Measurements from ENCODE around the gene BBS10.

- PRO-cap: no peak
Observed at GRCh38 chr12:75720659-75721280, 209.4 kb upstream of the KRR1 start.

DNA sequence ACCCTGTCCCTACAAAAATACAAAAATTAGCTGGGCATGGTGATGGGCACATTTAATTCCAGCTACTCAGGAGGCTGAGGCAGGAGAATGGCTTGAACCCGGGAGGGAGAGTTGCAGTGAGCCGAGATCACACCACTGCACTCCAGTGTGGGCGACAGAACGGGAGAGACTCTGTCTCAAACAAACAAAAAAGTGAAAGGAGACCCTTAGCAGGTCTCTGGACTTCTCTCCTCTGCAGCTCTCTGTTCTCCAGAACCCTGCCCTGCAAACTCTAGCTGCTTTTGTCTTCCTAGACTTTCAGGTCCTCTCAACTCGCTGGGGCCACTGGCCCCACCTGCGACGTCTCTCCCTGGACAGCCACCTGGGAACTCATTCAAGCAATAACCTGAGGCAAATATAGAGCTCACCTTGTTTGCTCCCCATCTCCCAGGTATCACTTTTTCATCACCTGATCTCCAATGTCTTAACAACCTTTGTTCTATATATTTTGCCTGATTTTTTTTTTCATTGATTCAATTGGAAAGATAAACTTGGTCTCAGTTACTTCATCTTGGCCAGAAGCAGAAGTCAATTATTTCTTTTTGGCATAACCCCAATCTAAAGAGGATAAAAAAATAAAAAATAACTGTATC, 221.6 kb upstream of the KRR1 start:
- PRO-cap: no peak

DNA sequence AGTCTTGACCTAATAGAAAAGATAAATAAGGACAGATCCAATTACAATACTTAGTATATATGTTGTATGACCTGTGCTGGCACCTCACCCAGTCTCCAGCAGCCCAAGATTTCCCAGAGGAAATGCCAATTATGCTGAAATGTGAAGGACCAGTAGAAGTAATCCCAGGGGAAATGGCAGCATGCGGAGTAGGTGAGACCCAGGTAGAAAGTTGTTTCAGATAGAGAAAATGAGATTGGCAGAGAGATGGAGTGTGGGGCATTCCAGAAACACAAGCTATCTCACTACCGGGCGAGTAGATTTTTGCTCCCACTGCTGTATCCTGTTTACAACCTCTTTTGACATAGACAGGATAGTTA, 268.2 kb upstream of the KRR1 start:
- PRO-cap: no peak

DNA sequence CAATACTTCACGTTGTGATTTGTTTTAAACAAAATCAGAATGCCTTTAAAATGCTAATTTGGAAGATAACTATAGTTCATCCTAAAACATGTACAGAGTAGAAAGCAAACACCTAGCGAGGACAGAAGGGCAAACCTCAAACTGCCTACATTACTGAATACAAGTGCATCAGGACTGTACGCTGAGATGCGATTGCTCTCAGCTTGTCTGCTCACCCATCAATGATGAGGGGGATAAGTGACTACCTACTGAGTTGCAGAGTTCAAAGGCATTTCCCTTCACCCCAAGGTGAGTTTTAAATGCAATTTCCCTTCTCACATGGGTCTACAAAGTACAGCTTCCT, 105.8 kb downstream of the NAP1L1 start:
- PRO-cap: no peak

- PRO-cap: no peak
Observed at GRCh38 chr12:76020700-76021440, 63.6 kb downstream of the NAP1L1 start.

DNA sequence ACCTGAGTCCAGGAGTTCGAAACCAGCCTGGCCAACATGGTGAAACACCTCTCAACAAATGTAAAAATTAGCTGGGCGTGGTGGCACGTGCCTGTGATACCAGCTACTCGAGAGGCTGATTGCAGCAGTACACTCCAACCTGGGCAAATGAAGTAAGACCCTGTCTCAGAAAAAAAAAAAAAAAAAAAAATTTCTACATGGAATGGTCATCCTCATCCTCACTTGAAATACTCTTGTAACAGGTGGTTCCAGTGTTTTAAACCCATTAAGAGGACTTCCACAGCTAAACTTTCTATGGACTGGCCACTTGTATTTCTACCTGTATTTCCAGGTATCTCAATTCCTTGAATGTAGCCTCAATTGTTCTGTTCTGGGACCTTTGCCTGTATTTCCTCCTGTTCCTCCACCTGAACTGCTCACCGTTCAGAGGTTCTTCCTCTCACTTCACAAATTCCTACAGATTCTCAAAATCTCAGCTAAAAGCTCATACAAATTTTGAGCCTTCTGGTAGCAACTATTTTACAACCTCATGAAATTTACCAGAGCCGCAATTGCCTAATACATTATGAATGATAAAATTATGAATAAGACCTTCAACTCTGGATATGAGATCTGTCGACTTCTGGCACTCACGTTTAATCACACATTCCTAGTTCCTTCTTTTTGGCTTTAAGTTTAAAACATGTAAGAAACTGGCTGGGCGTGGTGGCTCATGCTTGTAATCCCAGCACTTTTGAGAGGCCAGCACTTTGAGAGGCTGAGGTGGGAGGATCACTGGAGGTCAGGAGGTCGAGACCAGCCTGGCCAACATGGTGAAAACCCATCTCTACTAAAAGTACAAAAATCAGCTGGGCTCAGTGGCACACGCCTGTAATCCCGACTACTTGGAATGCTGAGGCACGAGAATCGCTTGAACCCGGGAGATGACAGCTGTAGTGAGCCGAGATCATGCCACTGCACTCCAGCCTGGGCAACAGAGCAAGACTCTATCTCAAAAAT, 40.9 kb downstream of the NAP1L1 start:
- PRO-cap: no peak

- PRO-cap: no peak
Observed at GRCh38 chr12:76082932-76083311, 1.6 kb downstream of the NAP1L1 start.

DNA sequence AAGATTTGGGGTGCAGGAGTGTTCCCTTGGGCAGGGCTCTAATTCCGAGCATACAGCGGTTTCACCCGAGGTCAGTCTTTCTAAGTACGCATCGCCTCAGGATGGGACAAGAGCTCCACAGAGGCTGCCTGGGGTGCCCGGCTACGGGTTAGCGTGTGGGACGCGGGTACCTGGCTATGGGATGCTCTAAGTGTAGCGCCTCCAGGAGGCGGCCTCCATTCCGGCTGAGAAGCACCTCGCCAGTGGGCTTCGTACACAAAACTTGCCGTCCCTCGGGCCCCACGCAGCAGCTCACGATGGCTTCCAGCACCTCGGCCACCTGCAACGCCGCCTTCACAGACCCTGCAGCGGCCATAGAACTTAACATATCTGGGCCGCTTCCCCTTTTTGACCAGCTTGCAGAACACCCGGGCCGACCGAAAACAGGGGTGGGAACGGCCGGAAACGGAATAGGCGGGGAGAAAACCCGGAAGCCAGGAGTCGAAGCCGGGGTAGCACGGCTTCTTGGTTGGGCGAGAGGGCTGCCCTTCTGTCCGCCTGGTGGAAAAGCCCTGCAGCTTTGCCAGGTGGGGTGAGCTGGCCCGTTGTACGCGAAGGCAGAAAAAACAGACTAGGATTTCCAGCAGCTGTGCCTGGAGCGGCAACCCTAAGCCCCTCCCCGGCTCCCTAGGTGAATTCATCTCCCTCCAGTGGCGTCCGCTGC, at the start of gene BBS10:
Gene BBS10, minus strand, starts transcription at position 424 of the 703 bp plus-strand sequence.
- PRO-cap: bidirectional peak, plus-strand start at position 476 of the sequence, minus-strand start at position 424 of the sequence

DNA sequence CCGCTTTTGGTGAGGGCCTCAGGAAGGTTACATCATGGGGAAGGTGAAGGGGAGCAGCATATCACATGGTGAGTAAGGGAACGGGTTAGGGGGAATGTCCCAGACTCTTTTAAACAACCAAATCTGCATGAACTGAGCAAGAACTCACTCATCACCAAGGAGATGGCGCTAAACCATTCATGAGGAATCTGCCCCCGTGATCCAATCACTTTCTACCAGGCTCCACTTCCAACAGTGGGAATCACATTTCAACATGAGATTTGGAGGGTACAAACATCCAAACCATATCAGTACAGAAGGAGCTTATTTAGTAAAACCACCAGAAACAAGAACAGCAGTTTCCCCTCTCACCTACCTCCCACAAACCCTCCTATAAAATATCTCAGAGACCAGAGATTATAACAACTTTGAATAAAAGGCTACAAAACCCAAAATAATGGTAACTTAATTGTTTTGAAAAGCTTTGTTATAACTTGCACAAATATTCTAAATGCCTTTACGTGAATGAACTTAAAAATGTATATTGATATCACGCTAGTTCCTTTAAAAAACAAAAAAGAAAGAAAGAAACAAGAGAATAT, 39.8 kb downstream of the OSBPL8 start:
- PRO-cap: no peak

DNA sequence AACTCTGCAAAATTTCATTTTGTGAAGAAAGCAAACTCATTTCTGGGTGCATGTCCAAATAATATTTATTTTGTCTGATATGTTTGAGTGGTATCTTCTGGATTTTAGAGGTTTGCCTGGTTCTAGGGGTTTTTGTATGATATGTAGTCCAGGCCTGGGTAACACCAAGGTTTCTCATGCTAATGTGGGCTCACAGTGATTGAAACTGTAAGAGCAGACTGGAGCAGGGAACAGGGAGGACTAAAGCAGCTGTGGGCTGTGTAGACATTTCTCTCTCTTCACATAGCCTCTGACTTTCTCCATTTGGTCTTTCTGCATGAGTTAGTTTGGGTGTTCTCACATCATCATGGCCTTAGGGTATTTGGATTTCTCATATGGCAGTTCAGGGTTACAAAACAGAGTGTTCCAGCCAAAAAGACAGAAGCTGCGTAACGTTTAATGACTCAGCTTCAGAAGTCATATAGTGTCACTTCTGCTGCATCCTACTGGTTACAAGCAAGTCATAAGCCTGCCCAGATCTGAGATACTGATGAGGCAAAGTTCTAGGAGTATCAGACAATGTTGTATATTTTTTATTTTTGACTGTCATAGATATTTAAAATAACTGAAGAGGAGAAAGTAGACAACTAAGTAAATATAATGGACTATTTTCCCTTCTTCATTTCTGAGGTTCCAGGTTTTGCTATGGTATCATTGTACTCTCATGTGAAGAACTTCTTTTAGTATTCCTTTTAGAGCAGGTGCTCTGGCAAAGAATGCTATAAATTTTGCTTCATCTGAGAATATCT, 52.0 kb upstream of the OSBPL8 start:
- PRO-cap: no peak

DNA sequence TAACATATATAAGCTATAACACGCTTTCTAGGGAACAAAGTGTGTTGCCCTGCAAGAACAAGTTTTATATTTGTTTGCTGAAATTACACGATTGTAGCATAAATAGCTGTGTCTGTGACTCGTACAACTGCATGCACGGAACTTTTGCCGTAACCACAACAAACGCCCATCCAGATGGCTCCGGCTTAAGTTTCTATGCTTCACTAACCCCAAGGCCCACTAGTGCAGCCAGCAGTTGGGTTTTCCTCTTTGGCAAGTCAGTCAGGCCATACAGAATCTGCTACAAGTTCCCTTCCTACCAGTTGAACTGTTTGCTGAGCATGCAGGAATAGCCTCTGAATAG, 12.1 kb downstream of the CSRP2 start:
- PRO-cap: no peak

GRCh38 chr12:77238106-77238783, 172.9 kb upstream of the E2F7 start:
- PRO-cap: no peak

GRCh38 chr12:79415702-79416015, 275.1 kb downstream of the PAWR start:
- PRO-cap: no peak

DNA sequence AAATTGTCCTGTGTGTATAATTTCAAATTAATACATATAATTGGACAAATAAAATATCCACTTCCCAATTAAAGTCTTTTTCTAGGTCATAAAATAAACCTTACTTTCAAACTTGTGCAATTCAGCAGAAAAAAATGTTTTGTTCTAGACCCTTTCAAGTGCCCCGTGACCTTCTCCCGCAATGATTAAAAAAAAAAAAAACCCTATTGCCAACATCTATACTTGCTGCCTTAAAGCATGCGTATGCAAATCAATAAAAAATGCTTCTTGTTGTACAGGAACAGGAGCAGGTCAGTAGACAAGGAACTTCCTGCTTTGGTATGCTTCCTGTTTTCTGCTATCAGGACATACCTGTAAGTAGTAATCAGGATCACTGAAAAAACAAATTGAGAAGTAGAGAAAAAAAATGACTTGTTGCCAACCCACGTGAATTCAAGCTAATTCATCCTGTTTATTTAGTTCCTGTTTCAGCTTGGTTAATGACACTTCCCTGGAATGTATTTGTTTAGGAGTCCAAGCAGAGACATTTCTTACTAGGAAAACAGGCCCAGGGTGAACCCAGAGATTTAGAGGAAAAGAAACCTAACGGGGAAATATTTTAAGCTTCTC, 124.4 kb downstream of the PAWR start:
- PRO-cap: no peak

DNA sequence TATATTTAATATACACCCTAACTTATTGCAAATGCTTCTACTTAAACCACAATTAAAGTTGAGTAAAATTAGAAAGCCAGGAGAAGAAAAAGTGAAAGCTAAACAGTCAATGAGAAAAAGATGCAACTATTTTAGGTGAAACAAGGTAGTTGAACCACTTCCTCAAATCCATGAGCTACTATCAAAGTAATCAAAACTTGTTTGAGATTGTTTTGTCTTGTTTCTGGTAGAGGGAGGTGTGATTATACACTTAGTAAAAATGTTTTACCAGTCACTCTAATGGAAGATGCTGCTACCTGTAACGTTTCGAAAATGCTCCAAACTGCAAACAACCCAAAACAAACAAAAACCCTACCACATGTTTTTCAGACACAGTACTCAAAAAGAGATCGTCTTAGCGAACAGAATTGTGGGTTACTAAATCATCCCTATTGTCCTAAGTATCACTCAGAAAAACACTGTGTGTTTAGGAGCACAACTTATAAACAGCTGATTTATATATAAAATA, 2.0 kb downstream of the PAWR start:
- PRO-cap: no peak

GRCh38 chr12:79691640-79691750, 731 bp upstream of the PAWR start:
- PRO-cap: no peak

- PRO-cap: no peak
Observed at GRCh38 chr12:79691751-79692347, 1.1 kb upstream of the PAWR start.

DNA sequence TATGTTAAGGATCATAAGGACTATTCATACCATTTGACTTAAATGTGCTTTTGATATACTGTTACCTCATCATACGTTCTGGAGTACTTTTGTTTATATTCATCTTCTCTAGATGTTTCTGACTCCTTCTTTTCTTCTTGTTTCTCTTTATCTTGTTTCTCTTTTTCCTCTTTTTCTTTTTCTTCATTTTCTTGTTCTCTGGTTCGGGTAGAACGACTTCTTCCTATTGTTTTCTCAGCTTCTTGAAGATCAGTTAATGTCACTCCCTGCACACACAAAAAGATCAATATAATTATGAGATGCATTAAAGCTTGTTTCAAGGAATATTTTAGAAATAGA, 106.3 kb upstream of the PAWR start:
- PRO-cap: no peak

DNA sequence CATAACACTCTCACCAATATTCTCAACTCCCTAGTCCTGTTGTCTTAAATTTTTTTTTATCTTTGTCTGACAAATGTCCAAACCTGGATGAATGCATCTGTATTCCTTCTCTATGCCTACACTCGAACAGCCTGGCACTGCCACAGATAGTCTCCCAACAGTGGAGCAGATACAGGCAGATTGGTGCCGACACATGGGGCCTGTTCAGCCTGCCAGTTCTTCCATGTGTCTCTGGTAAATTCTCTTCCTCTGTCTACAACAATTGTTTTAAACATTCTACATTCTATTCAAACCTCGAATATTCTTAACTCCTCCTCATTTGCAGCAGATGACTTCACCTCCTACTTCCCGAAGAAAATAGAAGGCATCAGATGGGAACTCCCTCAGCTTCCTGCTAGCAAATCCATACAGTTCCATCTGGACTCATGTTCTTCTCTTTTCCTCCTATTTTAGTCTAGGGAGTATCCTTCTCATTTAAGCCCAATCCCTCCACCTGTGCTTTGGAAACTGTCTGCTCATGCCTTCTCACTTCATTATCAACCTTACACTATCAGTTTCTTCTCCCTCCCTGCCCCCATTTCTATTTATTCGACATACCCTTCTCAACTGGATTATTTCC, 43.1 kb upstream of the OTOGL start:
- PRO-cap: no peak

DNA sequence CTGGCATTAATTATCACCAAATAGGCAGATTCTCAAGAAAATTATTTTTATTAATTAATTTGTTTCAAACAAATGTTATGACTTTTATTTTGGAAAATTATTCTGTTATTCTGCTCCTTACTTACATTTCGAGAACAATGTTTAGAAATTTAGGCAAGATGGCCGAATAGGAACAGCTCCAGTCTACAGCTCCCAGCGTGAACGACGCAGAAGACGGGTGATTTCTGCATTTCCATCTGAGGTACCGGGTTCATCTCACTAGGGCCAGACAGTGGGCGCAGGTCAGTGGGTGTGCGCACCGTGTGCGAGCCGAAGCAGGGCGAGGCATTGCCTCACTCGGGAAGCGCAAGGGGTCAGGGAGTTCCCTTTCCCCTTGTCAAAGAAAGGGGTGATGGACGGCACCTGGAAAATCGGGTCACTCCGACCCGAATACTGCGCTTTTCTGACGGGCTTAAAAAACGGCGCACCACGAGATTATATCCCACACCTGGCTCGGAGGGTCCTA, 33.4 kb downstream of the PTPRQ start:
- PRO-cap: no peak